Liver (tissue), 9 donors: ENCODE results near the gene RPL9.

DNA sequence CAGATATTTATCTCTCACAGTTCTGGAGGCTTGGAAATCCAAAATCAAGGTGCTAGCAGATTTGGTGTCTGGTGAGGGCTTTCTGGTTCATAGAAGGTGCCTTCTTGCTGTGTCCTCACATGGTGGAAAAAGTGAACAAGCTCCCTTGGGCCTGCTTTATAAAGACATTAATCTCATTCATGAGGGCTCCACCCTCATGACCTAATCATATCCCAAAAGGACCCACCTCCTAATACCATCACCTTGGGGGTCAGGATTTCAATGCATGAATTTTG lies 3.2 kb downstream of the DTHD1 start:
- PRO-cap, 5 experiments, result no peak in any of the 5 experiments
- RAMPAGE, long total RNA, 2 experiments, result no peak in any of the 2 experiments

DNA sequence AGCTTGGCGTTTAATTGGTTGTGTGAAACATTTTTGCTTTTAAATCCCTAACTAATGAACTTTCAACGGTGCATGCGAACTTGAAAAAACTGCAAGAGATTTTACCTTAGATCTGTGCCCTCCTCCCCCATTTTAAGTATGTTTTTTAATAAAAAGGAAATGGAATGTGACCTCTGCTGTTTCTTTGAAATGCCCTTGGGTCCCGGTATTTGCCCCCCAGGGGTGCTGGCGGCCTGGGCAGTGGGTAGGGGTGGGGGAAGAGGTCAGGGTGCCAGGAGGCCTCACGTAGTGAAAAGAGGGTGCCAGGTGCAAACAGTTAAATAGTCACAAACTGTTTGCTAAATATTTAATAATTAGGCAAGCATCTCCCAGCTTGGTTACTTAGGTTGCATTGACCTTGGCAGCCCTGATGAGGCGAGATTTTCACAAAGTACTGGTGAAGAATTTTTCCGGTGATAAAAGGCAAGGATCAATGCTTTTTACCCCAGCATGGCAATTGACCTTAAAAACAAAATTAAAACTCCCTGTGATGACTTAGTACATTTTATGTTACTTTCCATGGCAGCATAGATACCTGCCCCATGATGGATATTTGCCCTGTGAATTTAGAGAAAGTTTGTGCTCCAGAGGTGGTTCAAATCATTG lies 721 bp downstream of the C4orf19 start:
- PRO-cap, 5 experiments, result peak in 3 of 5 experiments; most common plus-strand start position 409 of the sequence (in 2); most common minus-strand start position 290 of the sequence (in 2)
- RAMPAGE, long total RNA, 2 experiments, result no peak in any of the 2 experiments
- RRBS, result no CpG with 5 or more reads among the region's 8 CpGs

- PRO-cap, 5 experiments, result no peak in any of the 5 experiments
- RAMPAGE, long total RNA, 2 experiments, result no peak in any of the 2 experiments
- RRBS, result no CpG with 5 or more reads among the region's 9 CpGs
Observed at GRCh38 chr4:38004779-38005372, 44.7 kb downstream of the PTTG2 start.

DNA sequence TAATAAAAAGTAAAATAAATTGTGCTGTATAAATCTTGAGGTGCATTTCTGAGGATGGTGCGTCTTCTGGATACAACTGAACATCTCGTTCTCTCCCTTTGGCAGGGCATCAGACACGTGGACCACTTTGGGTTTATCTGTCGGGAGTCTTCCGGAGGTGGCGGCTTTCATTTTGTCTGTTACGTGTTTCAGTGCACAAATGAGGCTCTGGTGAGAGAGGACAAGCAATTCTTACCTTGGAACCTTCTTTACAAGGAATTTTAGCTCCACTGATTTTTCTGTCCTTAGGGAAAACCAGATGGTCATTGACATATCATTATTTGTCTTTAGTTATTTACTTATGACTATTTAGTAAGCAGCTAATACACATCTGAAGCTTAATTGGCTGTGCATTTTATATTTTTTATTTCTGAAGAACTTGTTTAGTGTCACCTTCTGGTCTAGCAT lies 60.3 kb downstream of the PTTG2 start:
- PRO-cap, 5 experiments, result no peak in any of the 5 experiments
- RAMPAGE, long total RNA, 2 experiments, result no peak in any of the 2 experiments
- RRBS, result no CpG with 5 or more reads among the region's 7 CpGs

DNA sequence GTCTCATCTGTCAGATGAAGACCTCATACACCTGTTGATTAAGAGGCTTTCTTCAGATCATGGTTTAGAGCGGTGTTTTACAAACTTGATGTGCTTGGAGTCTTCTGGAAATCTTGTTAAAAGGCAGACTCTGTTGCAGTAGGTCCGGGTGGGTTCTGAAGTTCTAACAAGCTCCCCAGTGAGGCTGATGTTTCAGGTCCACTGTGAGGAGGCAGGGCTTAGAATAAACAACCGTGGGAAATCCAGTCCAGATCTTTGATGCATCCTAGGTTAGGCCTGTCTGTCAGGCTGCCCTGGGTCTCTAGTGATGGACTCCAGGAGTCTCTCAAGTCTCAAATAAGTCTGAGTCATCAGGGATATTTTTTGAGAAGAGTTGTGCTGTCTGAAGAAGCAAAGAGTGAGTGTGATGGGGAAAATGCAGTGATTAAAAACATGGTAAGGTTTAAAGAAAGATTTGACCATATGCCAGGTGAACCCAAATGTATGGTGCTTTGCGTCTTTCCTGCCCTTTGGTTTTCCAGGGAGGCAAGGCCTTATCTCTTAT lies 100.6 kb downstream of the PTTG2 start:
- PRO-cap, 5 experiments, result no peak in any of the 5 experiments
- RAMPAGE, long total RNA, 2 experiments, result no peak in any of the 2 experiments
- RRBS, result no CpG with 5 or more reads among the region's 4 CpGs

DNA sequence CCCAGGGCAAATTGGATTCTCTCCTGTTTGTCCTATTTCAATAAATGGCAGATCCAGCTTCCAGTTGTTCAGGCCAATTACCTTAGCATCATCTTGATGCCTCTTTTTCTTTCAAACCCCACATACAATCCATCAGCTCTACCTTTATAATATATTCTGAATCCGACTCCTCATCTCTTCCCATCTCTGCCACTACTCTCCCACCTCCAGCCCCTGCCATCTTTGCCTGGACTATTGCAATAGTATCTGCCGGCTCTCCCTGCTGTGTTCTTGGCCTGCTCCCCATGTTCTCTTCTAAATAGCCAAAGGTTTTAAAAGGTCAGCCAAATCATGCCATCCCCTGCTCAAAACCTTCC lies 265.9 kb downstream of the PTTG2 start:
- PRO-cap, 5 experiments, result peak in 2 of 5 experiments; most common minus-strand start position 272 of the sequence (in 2)
- RAMPAGE, long total RNA, 2 experiments, result no peak in any of the 2 experiments
- RRBS, result no CpG with 5 or more reads among the region's 2 CpGs

DNA sequence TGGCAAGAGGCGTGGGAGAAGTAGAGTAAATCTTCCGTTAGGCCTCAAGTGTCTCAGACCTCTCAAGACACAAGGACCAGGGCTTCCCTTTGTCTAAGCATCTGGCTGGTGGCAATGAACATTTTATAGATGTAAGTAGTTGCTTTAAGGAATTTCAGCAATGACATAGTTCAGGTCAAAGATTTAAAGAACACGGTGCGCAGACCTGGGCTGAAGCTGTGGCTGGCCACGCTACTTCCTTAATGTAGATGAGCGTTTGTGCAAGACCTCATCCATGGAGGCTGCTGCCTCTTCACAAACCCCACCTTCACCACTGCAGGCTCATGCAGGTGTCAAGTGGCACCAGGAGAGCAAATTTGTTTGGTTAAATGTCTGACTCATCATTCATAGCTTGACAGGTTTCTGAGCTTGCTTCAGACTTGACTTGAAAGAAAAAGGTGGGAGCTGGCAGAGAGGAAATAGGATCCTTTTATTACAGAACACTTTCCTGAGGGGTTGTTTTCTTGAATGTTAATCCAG lies 315.0 kb downstream of the PTTG2 start:
- PRO-cap, 5 experiments, result no peak in any of the 5 experiments
- RAMPAGE, long total RNA, 2 experiments, result no peak in any of the 2 experiments
- RRBS, result no CpG with 5 or more reads among the region's 6 CpGs

DNA sequence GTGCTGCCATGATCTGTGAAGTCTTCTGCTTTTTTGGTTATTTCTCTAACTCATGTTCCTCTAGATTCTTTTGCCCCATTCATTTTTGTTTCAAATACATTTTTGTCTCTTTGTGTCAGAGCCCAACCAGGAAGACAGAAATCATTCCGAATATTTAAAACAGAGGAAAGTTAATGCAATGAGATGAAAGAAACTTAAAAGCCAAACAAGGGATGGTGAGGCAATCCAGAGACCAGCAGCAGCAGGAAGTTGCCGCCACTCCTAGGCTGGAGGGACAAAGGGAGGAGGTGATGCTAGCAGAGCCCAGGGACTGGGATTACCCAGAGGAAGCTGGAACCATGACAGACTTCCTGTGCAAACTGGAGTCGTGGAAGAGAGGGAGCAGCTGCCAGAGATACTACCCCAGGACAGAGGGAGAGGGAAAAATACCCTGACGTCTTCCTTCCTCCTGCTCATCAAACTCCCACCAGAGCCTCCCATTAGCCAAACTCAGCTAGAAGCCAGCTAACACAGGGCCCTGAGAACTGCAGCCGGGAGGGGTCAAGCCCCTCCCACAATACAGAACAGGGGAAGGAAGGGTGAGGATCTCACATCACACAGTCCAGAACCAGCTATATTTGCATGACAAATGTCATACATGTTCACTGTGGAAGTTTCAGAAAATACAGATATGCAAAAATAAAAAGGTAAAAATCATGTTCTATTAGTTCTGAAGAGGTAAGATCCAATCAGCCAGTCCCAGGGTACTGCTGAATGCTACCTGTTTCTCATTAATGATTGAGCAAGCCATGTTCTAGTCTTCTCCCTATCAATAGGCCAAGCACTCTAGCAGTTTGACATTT lies 101.2 kb upstream of the KLF3 start:
- PRO-cap, 5 experiments, result no peak in any of the 5 experiments
- RAMPAGE, long total RNA, 2 experiments, result no peak in any of the 2 experiments
- RRBS, result no CpG with 5 or more reads among the region's 5 CpGs

GRCh38 chr4:38609567-38610159 lies 54.3 kb upstream of the KLF3 start:
- PRO-cap, 5 experiments, result no peak in any of the 5 experiments
- RAMPAGE, long total RNA, 2 experiments, result no peak in any of the 2 experiments
- RRBS, result no CpG with 5 or more reads among the region's 4 CpGs

DNA sequence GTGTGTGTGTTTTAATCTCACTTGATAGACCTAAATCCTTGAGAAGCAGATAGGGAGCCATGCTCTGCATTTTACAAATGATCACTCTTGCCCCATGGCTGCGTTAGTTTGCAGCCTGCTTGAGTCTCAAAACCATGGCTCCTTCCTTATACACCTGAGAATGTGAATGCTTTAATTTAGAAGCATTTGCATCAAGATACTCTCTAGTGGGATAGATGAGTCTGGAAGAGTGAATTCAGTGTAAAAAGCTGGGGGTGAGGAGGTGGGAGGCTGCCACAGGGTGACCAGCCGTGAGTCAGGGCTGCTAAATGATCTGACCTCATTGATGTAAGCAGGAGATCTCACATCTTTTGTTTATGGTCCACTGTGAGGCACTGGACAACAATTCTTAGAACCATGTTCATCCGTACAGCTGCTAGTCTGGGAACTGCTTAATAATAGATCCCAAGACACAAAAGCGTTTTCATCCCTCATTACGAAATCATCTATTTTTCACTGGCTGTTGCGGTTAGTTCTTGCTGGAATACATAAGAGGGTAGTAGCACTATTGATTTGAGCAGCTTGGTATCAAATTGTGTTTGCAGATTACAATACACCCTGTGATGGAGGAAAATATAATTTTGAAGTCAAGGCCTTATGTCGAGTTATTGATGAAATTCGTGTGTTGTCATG lies 14.0 kb downstream of the KLF3 start:
- PRO-cap, 5 experiments, result no peak in any of the 5 experiments
- RAMPAGE, long total RNA, 2 experiments, result no peak in any of the 2 experiments
- RRBS, result no CpG with 5 or more reads among the region's 8 CpGs

DNA sequence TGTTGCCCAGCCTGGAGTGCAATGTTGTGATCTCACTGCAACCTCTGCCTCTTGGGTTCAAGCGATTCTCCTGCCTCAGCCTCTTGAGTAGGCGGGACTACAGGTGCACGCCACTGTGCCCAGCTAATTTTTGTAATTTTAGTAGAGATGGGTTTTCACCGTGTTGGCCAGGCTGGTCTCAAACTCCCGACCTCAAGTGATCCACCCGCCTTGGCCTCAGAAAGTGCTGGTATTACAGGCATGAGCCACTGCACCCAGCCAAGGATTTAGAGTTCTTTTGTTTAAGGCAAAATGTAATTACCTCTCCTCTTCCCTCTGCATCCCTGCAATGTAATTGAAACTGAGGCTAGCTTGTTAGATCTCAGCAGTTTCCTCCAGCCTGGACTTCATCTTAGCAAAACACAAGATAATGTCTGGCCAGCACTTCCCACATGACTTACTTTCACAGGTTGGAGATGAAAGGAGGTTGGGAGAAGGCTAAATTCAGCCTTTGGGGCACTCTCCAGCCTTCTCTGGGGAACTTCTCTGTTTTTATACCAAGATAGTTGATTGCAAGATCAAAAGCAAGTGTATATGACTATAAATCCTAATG lies 37.8 kb downstream of the KLF3 start:
- PRO-cap, 5 experiments, result no peak in any of the 5 experiments
- RAMPAGE, long total RNA, 2 experiments, result no peak in any of the 2 experiments
- RRBS, result no CpG with 5 or more reads among the region's 6 CpGs

GRCh38 chr4:38785905-38786484 lies 3.2 kb upstream of the TLR10 start:
- PRO-cap, 5 experiments, result peak in 1 of 5 experiments; most common minus-strand start chr4:38786283 (in 1)
- RAMPAGE, long total RNA, 2 experiments, result no peak in any of the 2 experiments
- RRBS, result no CpG with 5 or more reads among the region's 9 CpGs

- PRO-cap, 5 experiments, result no peak in any of the 5 experiments
- RAMPAGE, long total RNA, 2 experiments, result no peak in any of the 2 experiments
- RRBS, result no CpG with 5 or more reads among the region's 3 CpGs
Observed at GRCh38 chr4:38802260-38802646, 2.3 kb downstream of the TLR1 start.

DNA sequence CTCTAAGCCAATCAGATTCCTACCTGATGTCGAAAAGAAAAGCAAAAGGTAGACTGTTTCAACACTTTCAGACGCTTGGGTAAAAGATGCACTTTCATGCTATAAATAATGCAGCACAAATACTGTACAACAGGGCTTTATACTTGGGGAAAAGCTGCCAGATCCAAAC lies 742 bp upstream of the WDR19 start:
- PRO-cap, 5 experiments, result peak in 2 of 5 experiments; most common plus-strand start position 61 of the sequence (in 2)
- RAMPAGE, long total RNA, 2 experiments, result no peak in any of the 2 experiments
- RRBS, result no CpG with 5 or more reads among the region's 2 CpGs

DNA sequence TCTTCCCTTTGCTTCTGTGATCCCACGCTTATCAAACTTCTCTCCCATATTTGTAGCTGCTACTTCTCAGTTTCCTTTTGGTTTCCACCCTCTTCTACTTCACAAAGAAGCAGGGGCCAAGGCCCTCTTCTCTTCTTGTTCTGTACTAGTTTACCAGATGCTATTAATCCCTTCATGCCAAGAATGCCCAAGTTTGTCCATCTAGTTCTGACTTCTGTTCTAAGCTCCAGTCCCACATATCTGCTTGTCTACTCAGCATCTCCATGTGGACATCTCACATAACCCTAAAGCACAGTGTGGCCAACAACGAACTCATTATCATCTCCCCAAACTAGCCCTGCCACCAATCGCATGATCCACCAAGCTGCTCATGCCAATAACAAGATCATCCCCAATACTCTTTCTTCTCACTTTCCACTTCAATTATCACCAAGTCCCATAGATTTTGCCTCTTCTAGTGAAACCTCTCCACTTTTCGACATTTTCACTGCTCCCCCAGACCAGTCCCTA lies 50.8 kb downstream of the RFC1 start:
- PRO-cap, 5 experiments, result no peak in any of the 5 experiments
- RAMPAGE, long total RNA, 2 experiments, result no peak in any of the 2 experiments
- RRBS, result no CpG with 5 or more reads among the region's 4 CpGs

DNA sequence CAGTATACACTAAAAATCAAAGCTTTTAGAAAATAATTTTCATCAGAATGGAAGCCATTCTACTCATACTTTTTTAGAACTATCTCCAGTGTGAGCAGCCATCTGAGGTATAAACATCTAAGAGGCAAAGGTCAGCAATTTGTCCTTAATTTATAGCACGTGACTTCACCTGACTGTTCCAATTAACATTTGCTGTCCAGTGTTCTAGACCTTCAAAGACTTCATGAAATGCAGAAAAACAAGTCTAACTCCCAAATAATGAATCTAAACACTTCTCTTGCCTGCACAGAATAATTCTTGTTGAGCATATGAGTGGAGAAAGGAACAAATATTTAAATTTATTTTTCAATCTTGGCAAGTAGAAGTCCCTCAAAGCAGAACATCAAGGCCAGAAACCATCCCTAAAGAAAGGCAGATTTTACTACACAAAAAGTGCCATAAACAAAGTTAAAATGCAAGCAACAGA lies 12.0 kb downstream of the RFC1 start:
- PRO-cap, 5 experiments, result peak in 2 of 5 experiments; most common minus-strand start position 111 of the sequence (in 1)
- RAMPAGE, long total RNA, 2 experiments, result no peak in any of the 2 experiments
- RRBS, result no CpG with 5 or more reads among the region's 1 CpG

GRCh38 chr4:39451286-39452015 lies 7.3 kb downstream of the RPL9 start:
- PRO-cap, 5 experiments, result no peak in any of the 5 experiments
- RAMPAGE, long total RNA, 2 experiments, result no peak in any of the 2 experiments
- RRBS, result no CpG with 5 or more reads among the region's 8 CpGs

DNA sequence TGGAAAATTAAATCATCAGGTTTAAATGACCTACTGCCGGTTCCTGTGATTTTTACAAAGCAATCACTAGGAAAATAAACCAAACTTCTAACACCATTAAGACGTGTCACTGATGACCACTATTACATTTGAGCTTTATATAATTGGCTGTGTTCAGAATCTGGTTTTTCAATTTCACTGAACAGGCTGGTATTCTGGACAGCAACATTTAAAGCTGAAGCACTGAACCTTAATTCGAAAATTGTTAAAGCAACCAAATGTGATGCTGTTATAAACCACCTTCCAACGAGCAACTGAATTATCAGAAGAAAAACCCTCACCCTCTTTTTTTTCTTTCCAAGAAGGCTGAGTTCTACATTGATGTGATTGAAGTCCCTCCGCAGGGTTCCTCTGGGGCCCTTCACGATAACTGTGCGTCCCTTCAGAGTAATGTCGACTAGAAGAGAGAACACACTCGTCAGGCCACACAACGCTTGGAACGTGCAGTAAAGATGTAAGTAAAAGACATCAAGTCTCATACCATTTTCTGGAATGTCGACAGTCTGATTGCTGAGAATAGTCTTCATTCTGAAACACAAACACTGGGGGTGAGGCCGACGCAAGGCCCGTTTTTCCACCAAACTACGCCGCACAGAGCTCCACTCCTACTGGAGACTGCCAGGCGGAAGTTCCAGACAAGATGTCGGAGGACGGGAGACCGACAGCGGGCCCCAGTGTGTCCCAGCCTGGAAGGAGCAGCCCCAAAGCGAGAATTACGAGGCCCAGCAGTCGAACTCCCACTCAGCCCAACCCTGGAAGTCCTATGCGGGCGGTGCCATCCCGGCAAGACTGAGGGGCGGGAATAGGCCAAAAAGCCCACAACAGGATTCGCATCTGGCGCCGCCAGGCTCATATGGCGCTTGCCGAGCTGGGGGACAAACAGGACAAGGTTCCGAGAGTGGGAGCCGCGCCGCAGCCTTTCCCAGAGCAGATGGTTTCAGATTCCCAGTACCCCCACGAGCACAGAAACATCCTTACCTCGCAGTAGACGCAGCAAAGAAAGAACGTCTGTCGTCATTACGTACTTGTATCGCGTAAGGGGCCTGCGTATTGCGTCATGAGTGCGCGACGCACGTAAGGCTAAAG lies at the start of gene RPL9:
TSS of gene RPL9 (minus strand) at position 1,049 of the 1,125 bp plus-strand sequence.
- PRO-cap, 5 experiments, result peak in 5 of 5 experiments; most common minus-strand start position 1,029 of the sequence (in 2)
- RAMPAGE, long total RNA, 2 experiments, result start-site peak on the minus strand in 1 of 2 experiments, centred at position 1,018 of the sequence, 484 to 1,686 reads per replicate
- RRBS, result no CpG with 5 or more reads among the region's 52 CpGs

DNA sequence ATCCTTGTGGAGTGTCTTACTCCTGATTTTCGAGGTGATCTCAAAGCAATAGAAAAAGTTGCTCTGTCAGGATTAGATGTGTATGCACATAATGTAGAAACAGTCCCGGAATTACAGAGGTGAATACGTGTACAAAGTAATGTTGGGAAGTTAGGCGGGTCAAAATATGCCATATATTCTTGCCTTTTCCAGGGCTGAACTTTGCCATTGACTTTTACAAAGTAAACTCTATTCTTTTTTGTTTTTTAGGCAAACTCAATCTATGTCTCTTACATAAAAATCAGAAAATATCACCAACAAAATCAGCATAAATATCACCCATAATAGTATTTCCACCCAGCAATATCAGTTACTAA lies 8.7 kb downstream of the LIAS start:
- PRO-cap, 5 experiments, result peak in 2 of 5 experiments; most common minus-strand start position 113 of the sequence (in 2)
- RAMPAGE, long total RNA, 2 experiments, result no peak in any of the 2 experiments
- RRBS, result no CpG with 5 or more reads among the region's 4 CpGs

- PRO-cap, 5 experiments, result peak in 2 of 5 experiments; most common minus-strand start chr4:39472495 (in 1)
- RAMPAGE, long total RNA, 2 experiments, result no peak in any of the 2 experiments
- RRBS, result no CpG with 5 or more reads among the region's 3 CpGs
Observed at GRCh38 chr4:39472237-39472822, 13.5 kb downstream of the LIAS start.